SUDHL5 (cell line): Measurements from ENCODE around the gene CHEK1.

DNA sequence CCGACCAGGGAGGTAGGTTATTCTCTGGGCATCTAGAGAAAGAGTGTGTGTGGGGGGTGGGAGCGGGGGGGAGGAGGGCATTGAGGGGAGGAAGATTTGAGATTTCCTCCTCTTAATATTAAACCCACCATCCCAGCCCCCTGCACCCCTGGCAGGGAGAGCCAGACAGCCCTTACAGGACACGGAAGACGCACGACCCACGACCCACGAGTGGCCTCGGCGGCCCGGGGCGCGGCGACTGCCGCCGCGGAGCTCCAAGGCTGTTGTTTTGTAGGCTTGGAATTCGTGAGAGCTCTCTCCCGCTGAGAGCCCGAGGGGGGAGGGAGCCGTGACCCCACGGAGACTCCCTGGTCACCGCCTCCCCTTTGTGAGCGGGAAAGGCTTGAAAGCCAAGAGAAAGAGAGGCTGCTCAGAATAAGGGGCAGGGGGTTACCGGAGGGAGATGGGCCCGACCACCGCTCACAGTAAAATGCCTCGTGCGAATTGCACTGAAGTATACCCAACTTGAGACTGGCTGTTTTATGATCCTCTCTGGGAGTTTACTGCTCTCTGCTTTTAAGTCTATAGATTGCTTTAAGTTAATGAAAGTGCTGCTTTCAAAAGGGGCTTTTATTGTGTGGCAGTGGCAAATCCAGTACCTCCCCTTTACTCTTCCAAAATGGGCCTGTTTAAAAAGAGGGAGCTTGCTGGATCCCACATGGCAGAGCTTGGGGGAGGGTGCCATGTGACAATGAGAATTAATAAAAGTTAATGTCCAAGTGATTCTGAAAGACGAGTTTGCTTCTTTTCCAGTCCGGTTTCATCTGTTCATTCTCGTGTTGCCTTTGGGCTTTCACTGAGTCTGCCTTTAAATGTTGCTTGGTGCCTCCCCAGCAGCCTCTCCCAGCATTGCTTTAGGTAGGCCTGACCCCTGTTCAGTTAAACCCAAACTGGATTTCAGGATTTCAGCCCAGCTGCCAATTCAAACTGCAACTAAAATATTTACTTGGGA lies 2.9 kb downstream of the PKNOX2 start:
- PRO-cap, result no peak

GRCh38 chr11:125228441-125228914 lies 63.9 kb downstream of the PKNOX2 start:
- PRO-cap, result no peak

GRCh38 chr11:125408151-125408861 lies 87.8 kb downstream of the FEZ1 start:
- PRO-cap, result no peak

GRCh38 chr11:125425538-125426168 lies 70.4 kb downstream of the FEZ1 start:
- PRO-cap, result no peak

- PRO-cap, result no peak
These were observed 52.2 kb downstream of the FEZ1 start for GRCh38 chr11:125443756-125444400.

DNA sequence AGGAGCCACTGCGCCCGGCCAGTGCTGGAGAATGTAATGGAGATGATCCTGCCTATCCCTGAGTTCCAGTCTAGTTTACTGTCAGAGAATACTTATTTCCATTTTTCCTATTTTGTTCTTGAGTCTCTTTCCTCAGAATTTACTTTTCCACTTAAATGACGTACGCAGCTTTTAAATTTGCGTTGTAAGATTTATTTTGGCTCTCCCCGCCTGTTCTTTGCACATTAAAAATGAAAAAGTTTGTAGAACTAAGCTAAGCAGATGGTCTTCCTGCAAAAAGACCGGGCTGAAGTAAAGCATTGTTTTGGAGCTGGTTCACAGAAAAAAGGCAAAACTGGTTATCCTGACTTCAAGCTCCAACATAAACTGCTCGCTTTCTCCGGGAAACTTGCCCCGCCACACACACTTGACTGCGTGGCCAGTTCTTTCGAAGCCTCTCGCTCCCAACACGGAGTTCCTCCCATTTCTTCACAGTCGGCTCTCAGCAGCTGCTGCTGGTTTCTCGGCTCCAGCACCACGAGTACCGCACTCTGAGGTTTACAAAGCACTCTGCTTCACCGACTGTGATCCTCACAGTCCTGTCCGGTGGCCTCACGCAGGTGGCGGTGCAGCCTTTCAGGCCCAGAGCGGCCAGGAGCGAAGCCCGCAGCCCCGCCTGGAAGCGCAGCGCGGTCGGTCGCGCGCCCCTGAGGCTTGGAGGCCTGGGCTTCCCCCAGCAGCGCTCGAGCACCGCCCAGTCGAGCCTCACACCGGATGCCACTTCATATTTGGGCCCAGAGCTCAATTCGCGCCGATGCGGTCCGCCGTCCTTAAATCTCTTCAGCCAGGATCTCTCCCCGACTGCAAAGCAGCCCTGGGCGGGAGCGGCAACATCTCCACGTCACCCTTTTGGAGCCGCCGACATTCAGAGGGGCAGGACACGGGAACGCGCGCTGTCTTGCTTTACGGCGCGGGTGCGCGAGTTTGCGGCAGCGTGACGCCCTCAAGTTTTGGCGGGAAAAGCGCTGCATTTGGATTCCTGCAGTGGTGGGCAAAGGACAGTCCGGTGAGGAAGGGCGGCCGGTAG lies at the start of gene CHEK1:
Gene CHEK1 (plus strand): TSS at position 196 of the 1,066 bp plus-strand sequence.
- PRO-cap, result unidirectional peak, plus-strand start at position 463 of the sequence; bidirectional peak, plus-strand start at position 570 of the sequence, minus-strand start at position 565 of the sequence; bidirectional peak, plus-strand start at position 1,009 of the sequence, minus-strand start at position 913 of the sequence

DNA sequence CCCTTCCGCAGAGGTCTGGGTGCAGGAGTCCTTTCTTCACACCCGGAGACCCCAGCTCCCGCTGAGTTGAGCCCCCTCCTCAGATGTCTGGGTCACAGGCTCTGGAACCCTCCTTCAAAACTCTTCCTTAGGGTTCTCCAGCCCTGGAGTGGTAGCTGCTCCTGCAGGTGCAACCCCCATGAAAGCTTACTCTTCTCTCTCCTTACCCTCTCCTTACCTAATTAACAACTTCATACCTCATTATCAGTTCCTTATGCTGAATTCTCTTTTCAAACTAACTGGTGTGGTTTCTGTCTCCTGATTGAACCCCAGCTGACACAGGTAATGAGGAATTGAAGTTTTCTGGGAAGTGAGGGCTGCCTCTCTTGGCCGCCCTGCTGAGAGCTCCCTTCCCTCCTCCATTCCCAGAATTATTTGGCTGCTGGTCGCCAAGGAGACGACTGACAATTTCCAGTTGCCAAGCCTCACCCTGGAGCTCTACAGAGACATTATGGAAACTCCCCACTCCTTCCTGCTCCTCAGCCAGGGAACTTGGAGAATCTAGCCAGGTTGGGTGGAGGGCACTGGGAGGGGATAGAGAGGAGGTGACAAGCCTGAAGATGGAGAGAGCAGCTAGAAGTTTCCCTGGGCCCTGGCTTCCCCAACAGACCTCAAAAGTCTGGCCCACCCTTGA lies 7.0 kb upstream of the VSIG10L2 start:
- PRO-cap, result no peak

DNA sequence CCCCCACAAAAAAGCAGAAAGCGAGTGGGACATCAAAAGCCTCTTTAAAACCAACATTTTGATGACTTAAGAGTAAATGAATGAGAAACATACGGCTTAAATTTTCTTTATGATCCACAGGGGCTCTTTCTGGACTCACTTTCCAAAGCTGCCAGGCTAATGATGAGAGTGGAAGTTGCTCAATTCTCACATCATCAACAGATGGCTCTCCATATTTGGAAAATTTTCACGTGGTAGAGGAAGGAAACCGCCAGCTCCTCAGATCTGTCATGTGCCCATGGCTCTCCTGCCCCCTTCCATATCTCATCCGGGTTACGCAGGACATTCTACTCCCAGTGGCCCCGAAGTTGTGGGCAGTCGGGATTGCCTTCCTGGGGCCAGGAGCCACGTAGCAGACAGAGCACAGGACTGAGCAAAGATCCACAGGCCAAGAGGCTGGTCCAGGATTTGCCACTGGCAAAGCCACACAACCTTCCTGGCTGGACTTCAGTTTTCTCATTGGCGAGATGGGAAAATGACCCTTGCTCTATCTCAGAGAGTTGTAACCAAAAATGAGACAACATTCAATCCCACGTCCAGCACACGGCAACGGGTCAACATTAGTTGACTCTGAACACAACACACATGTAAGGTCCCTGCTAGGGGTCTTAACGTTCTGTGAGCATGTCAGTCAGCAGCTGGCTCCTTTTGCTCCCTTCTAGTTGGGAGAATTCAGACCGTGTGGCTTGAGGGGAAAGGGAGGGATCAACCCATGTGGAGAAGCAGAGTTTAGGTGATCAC lies 38.8 kb downstream of the RPUSD4 start:
- PRO-cap, result no peak

GRCh38 chr11:126192117-126192738 lies 19.2 kb downstream of the RPUSD4 start:
- PRO-cap, result no peak

DNA sequence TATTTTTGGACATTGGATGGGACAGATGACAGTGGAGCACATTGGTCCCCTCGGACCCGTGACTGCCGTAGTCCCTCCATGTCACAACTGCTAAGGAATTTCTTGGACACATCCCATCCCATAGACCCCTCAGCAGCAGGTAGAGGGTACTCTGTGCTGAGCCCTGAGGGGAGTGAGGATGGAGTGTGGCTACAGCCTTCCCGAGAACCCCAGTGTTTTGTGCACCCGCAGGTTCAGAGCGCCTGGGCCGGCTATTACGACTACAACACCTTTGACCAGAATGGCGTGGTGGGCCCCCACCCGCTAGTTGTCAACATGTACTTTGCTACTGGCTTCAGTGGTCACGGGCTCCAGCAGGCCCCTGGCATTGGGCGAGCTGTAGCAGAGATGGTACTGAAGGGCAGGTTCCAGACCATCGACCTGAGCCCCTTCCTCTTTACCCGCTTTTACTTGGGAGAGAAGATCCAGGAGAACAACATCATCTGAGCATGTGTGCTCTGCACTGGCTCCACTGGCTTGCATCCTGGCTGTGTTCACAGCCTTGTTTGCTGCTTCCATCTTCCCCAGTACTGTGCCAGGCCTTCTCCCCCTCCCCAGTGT lies 5.6 kb upstream of the TIRAP start:
- PRO-cap, result no peak

- PRO-cap, result no peak
These were observed 14.1 kb downstream of the DCPS start for GRCh38 chr11:126317625-126318607.

DNA sequence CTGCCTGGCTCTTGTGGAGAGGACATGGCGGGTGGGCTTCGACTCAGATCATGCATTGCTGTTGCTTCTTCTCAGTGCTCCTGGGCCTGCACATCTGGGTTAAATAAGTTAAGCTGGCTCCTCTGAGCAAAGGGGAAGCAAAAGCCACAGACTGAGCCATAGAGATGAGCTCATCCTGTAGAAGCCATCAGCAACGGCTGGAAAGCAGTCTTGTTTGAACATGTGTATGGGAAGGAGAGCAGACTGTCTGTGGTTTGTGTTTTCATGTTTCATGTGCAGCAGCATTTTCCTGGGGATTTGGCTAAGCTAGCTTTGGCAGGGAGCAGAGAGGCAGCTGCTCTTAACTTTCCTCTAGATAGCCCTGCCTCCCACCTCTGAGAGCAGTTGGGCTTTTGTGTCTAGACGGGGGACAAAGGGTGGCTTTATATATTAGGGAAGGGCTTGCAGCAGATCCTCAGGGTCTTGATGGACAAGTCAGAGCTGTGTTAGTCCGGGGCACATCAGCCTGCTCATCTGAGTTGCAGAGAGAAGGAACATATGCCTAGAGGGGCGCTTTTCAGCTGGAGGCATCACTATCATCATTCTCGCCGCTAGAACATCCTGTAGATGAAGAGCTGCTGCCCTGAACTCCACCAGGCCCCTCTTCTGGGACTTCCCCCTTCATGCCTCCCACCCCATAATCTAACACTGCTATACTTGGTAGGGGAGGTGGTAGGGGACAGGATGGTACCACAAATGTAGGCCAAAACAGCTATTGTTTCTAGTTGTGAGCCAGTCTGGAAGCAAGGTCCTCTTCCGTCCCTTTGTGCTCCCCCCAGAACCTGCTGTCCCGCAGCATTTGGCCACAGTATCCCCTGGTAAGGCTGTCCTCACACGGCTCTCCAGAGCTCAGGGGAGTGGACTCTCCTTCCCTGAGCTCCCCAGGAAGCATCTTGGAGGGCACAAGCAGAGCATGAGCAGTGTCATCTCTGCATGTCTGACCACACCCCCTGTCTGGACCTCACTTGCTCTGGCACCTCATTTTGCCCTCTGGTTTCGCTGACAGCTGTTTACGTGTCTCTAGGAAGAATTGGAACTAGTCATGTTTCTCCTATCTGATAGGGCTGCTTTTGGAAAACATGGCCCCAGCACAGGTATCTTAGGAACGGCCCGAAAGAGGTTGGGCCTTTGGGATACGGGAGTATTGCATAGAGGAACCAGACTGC lies 15.2 kb downstream of the DCPS start:
- PRO-cap, result no peak

- PRO-cap, result no peak
These were observed 16.3 kb upstream of the ST3GAL4 start for GRCh38 chr11:126339168-126339553.

GRCh38 chr11:126356387-126357042 lies 1.0 kb downstream of the ST3GAL4 start:
- PRO-cap, result no peak

DNA sequence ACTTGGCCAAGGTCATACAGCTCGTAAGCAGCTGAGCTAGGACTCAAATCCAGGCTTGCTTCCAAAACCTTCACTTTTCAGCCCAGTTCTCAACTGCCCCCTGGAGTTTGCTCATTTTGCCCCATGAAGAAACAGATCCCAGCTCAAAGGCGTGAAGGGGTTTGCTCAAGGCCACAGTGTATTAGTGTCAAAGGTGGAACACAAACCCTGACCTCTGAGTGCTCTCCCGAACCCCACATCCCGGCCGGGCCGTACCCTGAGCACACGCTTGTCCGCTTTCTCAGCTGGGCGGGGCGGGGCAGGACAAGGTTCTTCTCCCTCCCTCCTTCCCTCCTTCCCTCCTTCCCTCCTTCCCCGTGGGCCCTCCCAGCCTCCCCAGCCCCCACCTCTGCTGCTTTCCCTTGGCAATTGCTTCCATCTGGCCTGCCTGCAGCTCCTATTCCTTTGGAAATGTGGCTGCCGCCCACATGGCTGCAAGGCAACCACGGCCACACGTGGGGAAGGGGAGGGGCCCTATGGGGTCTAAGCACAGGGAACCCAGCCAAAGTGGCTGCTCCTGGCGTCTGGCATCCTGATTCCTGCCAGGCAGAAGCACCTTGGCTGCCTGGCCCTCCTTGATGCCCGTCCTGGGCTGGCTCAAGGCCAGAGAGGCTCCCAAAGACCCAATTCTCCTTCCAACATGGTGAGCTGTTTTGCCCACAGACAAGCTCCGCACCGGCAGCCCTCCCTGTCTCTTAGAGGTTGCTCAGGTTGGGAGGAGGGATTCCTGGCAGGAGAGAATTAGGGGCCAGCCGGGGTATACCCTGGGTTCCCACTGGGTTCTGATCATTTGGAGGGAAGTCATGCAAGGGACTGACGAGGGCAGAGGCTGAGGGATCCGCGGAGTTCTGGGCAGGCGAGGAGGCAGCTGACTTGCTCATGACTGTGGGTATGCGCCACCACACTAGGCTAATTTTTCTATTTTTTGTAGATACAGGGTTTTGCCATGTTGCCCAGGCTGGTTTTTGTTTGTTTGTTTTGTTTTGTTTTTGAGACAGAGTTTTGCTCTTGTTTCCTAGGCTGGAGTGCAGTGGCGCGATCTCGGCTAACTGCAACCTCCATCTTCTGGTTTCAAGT lies 4.3 kb downstream of the ST3GAL4 start:
- PRO-cap, result no peak

- PRO-cap, result no peak
These were observed 11.5 kb downstream of the ST3GAL4 start for GRCh38 chr11:126366840-126367481.

DNA sequence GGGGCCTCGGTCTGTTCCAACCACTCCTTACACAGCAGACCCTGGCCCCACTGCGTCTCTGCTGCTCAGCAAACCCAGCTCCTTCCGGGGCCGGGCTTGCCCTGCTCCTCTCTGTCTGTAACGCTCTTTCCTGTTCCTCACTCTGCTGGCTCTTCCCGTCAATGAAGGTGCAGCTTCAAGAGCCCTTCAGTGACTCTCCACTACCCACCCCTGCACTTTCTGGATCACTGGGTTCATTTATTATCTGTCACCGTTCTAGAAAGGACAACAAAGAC lies 122.5 kb downstream of the ST3GAL4 start:
- PRO-cap, result no peak

GRCh38 chr11:127105851-127106839 lies 105.6 kb upstream of the KIRREL3 start:
- PRO-cap, result no peak

DNA sequence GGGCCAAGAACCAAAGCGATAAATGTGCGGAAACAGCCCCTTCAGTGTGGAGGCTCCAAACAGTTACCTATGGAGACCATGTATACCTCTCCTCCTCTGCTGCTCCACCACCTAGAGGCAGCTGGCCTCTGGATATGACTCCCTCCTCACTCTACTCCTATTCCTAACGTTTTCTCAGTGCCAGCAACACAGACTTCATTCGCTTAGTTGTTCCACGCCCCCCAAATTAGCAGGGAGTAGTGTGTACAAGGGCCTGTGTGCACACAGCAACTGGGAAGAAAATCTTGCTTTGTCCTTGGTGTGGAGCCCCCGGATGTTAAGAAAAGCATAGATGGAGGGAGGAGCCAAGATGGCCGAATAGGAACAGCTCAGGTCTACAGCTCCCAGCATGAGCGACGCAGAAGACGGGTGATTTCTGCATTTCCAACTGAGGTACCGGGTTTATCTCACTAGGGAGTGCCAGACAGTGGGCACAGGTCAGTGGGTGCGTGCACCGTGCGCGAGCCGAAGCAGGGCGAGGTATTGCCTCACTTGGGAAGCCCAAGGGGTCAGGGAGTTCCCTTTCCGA lies 362.3 kb upstream of the KIRREL3 start:
- PRO-cap, result no peak

GRCh38 chr11:128026412-128027025 lies 560.8 kb downstream of the ETS1 start:
- PRO-cap, result no peak